Measurements from ENCODE around the genes EHD4 and PPIP5K1.

GRCh38 chr15:41892540-41893078 lies 1.2 kb downstream of the SPTBN5 start:
- RAMPAGE, long total RNA = no peak
- RRBS = 73% methylated on average over 4 of the region's 13 CpGs

DNA sequence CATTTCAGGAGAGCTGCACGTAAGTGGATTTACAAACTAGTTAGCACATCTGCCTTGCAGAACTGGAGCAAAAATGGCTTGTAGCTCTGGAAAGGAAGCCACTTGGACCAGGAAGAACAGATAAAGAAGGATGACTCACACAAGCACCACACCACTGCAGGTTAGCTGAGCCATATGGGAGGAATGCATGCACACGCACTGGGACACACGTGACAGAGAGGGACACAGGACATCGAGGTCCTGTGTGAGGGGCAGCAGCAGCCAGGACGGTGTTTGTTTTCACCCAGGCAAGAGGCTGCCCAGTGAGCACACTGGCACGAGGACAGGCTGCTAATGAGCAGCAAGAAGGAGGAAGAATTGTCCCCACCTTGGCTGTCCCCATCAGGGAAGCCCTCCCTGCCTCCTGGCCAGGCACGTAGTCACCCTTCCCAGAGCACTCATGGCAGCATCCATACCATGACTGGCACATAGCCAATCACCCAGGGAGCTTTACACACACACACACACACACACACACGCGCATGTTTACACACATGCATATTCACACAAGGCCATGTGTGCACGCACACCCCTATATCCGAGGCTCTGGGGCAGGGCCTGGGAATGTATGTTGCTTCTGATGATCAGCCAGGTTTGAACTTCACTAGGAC lies 24.0 kb upstream of the SPTBN5 start:
- RAMPAGE, long total RNA = no peak
- RRBS = no CpG with 5 or more reads among the region's 11 CpGs

DNA sequence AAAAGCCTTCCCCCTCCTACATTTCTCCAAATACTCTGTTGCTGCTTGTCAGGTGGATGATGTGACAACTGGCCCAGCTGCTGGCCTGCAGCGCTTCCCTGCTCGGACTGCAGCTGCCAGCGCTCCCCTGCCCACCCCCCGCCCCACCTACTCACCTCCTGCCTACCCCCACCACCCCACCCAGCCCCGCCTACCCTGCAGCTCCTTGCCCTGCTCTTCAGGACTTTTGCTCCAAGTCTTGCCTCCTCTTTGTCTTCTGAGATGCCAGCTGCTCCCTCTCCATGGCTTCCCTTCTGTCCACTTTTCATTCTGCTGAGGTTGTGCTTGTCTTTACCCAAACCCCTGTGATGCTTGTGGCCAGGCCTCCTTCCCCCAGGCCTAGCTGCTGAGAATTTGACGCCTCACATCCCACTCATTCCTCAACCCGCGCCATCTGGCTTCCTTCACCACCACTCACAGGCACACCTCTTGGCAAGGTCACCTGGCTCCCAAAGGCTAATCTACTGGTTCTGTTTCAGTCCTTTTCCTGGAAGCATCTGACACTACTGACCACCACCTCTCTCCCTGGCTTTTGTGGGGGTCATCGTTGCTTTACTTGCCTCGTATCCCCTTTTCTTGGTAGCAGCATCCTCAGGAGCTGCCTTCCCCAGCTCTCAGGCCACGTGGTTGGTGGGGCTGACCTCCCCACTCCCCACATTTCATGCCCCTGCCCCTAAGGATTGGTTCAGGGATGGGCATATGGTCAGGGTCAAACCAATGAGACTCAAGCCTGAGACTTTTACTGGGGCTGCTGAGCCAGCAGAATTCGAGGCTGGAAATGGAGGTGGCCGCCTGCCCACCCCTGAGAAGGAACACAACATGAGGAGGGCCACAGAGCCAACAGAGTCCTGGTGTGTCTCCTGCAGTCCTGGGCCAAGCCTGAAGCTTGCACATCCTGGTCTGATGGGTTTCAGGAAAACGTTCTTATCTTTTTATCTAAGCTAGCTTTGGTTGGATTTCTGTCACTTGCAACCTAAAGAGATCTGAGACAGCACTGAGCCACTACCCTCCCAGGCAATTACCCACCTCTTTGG lies 6.2 kb downstream of the EHD4 start:
- RAMPAGE, long total RNA = no peak
- RRBS = no CpG with 5 or more reads among the region's 14 CpGs

DNA sequence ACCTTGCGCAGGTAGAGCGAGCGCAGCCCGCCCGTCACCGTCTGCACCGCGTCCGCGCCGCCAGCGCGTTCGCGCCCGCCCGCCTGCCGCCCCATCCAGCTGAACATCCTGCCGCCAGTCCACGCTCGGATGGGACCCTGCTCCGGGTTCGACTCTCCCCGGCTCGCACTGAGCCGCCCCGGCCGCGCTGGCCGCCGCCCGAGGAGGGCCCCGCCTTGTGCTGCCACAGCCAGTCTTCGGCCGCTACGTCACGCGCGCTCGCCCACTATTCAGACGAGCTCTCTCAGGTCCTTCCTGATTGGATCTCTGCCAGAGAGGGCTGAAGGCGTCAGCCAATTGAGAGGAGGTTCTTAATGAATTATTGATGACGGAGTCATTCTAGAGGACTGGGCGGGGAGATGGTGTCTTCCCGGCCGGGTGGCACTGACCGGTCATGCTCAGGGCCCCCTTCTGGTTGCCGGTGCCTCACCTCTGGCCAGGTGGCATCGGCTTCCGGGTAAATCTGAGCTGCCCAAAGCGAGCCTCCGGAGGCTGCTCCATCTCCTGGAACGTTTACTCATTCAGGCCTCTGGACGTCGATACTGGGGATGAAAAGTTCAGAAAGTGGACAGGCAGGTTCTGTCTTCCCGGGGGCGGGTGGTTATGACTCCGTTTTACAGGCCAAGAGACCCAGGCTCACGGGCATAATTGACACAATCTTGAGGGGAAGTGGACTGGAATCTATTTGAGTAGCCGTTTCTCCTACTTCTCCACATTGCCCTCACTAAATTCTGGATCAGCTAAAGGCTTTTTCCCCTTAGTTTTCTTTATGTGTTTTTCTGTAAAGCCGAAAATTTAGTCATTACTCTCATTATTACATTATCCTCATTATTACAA lies at the start of gene EHD4:
Gene EHD4, minus strand, starts transcription at position 170 of the 876 bp plus-strand sequence.
- RAMPAGE, long total RNA = no peak
- RRBS = 3% methylated on average over 3 of the region's 61 CpGs

- RAMPAGE, long total RNA = no peak
- RRBS = no CpG with 5 or more reads among the region's 6 CpGs
These were observed 11.4 kb downstream of the PLA2G4D start for GRCh38 chr15:42082983-42083260.

DNA sequence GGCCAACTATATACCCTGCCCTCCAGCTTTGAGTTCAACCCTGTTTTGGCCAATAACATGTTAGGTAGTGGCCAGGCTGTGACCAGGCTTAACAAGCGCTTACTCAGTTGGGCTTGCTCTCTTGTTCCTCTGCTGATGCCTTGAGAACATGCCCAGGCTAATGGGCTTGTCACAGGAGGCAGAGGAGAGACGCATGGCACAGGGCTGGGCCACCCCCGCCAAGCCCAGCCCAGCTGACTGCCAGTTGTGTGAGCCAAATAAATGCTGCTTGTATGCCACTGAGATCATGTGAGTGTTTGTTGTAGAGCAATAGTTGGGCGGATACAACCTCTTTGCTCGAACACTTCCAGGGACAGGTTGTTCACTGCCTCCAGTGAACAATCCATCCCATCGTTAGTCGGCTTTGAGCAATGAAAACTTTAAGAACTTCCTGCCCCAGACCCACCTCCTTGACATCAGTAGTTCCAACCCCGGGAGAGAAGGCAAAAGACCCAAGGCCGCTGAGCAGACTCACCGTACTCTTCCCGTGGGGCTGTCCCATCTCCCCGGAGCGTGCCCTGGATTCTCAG lies 4.2 kb downstream of the PLA2G4F start:
- RAMPAGE, long total RNA = no peak
- RRBS = 94% methylated on average over 5 of the region's 13 CpGs

- RAMPAGE, long total RNA = no peak
- RRBS = no CpG with 5 or more reads among the region's 12 CpGs
These were observed 1.4 kb upstream of the PLA2G4F start for GRCh38 chr15:42157587-42158500.

- RAMPAGE, long total RNA = start-site peak on the plus strand at chr15:42274213-42274296, 32 and 22 reads in 2 replicates
- RRBS = no CpG with 5 or more reads among the region's 32 CpGs
These were observed 772 bp upstream of the TMEM87A start for GRCh38 chr15:42273772-42274637.

- RAMPAGE, long total RNA = no peak
- RRBS = no CpG with 5 or more reads among the region's 9 CpGs
These were observed 6.0 kb upstream of the TMEM87A start for GRCh38 chr15:42279008-42279884.

- RAMPAGE, long total RNA = no peak
- RRBS = no CpG with 5 or more reads among the region's 7 CpGs
These were observed 27.9 kb upstream of the TMEM87A start for GRCh38 chr15:42301034-42301613.

DNA sequence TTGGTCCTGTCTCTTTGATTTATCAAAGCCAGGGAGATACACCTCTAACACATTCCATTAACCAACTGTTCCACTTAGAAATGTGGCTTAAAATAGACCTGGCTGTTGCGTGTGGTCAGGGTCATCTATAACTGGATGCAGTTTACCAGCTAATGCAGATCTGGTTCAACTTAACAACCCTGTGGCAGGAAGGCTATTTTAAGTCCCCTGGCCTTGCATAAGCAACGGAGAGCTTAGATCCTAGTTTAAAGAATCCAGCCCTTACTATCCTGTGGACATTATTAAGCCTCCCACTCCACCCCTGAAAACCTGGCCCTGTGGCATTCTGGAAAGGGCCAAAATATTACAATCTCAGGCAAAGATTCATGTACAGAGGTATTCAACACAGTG lies 28.0 kb upstream of the CAPN3 start:
- RAMPAGE, long total RNA = no peak
- RRBS = no CpG with 5 or more reads among the region's 2 CpGs

DNA sequence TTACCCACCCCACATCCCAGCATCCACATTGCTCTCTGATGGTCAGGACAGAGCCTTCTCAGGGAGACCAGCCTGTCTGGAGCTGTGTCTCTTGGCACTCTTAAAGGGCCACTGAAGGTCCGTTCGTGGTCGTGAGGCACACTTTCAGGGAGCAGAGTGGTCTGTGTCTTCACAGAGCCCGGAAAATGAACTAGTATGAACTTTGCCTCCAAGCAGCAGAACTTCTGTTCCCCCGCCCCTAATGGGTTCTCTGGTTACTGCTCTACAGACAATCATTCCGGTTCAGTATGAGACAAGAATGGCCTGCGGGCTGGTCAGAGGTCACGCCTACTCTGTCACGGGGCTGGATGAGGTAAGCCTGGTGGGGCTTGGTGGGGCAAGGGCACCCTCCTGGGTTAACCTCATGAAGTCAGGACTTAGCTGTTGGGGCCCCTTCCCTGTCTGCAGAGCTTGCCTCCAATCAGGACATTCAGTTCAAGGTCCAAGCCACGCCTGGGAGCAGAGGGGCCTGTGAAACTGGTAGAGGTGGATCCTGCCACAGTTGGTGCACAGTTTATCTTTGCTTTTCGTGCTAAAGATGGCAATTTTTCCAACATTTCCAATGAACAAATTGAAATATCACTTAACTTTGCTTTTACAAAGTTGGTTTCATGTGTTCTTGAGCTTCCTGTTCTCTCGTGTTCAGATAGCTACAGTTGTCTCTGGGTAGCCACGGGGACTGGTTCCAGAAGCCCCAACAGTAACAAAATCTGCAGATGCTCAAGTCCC lies 33.3 kb downstream of the CAPN3 start:
- RAMPAGE, long total RNA = no peak
- RRBS = 78% methylated on average over 2 of the region's 13 CpGs

DNA sequence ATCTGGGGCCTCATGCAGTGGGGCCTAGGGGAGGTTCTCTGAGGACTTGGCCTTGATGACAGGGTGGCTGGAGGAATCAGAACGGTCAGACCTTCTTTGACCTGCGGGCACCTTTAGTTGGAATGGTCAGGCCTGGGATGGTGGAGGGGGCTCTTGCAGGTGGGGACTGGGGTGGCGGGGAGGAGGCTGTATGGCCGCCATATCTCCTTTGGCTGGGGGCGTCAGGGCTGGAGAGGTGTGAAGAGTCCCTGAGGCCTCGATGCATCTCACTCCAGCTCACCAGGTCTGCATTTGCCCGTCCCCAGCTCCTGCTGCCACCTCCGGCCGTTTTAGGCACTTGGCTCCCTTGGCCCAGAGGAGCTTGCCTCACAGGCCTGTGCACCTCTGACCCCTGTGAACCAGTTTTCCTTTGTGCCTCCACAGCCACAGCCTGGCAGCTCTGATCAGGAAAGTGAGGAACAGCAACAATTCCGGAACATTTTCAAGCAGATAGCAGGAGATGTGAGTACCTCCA lies 49.6 kb downstream of the CAPN3 start:
- RAMPAGE, long total RNA = no peak
- RRBS = no CpG with 5 or more reads among the region's 10 CpGs

DNA sequence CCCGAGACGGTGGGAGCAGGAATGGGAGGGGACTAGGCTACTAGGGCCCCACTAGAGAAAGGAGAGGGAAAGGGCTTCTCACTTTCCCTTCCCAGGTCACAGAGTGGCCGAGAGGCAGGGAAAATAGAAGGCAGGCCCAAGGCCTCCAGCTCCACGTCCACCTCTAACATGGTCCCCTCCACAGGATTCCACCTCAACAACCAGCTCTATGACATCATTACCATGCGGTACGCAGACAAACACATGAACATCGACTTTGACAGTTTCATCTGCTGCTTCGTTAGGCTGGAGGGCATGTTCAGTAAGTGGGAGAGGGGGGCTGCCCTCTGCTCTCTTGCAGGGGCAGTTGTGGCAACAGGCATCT lies 51.4 kb downstream of the CAPN3 start:
- RAMPAGE, long total RNA = no peak
- RRBS = no CpG with 5 or more reads among the region's 8 CpGs

GRCh38 chr15:42421381-42421900 lies 62.1 kb downstream of the CAPN3 start:
- RAMPAGE, long total RNA = no peak
- RRBS = no CpG with 5 or more reads among the region's 2 CpGs

GRCh38 chr15:42719736-42720495 lies 17.0 kb downstream of the CDAN1 start:
- RAMPAGE, long total RNA = no peak
- RRBS = no CpG with 5 or more reads among the region's 9 CpGs

DNA sequence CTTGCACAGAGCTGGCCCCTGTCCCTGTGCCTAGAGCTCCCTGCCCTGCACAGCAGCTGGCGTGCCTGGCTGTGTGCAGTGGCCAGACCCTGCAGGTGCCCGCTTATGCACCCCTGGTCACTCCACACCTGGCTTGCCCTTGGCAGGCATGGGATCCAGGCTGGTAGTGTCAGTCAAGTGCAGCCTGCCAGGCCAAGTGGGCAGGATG lies 88.6 kb upstream of the TTBK2 start:
- RAMPAGE, long total RNA = no peak
- RRBS = no CpG with 5 or more reads among the region's 2 CpGs

DNA sequence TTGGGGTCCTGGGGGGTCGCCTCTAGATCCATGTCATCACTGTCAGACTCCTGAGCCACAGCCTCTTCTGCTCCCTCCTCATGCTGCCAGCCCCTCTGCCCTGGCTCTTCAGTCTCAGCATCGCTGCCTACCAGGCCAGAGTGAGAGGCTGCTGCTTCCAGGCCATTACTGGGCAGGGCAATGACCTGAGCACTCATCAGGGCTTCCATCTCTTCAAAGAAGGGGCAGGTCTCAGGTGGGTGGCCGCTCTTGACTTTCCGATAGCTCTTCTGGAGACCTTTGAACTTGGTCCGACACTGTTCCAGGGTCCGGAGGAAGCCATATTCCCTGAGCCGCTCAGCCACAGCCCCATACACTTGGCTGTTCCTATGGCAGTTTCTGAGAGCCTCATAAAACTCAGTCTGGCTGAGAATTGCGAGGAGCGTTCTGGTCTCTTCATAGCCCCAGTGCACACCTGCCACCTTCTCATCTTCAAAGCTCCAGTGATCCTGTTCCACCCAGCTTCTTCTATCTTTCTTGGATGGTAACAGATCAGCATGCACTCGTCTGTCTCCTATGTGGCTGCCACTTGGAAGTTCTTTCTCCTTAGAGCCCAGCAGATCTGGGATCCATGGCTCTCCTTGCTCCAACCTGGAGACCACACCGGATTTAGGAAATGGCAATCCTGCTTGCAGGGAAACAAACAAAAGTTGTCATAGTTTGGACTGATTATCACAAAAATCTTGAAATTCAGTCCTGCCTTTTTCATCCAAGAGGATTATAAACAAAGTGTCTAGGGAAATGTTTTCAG lies 4.5 kb downstream of the ZSCAN29 start:
- RAMPAGE, long total RNA = no peak
- RRBS = no CpG with 5 or more reads among the region's 11 CpGs

DNA sequence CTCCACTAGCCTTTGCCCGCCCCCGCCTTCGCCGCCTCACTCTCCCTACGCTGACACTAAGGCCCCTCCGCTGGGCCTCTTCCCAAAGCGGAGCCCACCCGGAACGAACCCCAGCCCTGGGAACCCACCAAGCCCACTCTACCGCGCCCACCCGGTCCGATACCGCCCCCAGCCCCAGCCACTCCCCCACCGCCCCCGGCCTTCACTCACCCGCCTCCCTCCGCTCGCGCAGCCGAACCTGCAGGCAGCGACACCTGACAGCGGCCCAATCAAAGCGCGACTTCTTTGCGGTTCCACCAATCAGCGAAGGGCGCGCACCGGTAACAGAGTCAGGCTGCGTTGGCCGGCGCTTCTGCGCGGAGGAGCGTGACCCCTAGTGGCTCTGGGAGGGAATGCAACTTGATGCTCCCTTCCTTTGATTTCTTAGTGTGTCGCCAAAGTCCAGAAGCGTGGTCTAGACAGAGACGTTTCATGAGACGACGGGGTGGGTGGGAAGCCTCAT lies at the start of gene PPIP5K1:
Gene PPIP5K1, minus strand, starts transcription at position 247 of the 502 bp plus-strand sequence.
- RAMPAGE, long total RNA = no peak
- RRBS = no CpG with 5 or more reads among the region's 41 CpGs

- RAMPAGE, long total RNA = no peak
- RRBS = 4% methylated on average over 3 of the region's 20 CpGs
These were observed 519 bp downstream of the HYPK start for GRCh38 chr15:43800782-43801454.